Temporal lobe (tissue), 2 donors: ENCODE measurements around a stretch of chr21.

- RAMPAGE, long total RNA = no peak
Measured at GRCh38 chr21:45138102-45138613, 63.8 kb downstream of the ADARB1 start.

DNA sequence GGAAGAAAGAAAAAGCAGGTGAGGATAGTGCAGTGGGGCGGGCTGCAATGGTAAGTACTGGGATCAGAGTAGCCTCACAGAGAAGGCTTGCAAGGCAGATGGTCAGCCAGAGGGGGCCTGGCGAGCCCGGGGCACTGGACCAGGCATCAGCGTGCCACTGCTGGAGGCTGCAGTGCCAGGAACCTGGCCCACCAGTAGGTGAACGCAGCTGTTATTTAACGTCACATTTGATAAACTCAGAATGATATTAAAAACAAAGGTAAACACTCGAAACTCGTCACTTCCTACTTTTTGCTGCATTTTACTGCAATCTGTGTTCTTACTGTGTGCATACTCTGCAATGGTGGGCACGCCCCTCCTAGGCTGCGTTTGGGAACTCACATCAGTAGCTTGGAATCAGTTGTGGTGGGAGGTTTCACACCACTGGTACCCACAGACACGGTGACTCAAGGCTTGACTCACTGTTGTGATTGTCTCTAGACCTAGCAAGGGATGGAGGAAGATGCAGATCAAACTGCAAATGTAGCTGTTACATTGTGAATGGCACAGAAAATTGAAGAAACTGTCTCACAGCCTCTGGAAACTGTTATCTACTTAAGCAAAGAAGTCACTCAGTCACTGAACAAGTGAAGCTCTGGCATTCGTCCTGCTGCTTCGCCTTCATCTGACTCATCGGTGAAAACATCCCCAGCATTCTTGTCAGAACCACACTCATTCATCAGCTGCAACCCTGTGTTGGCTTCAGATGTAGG lies 59.7 kb downstream of the POFUT2 start:
- RAMPAGE, long total RNA = no peak

- RAMPAGE, long total RNA = no peak
Measured at GRCh38 chr21:45295706-45296401, 8.2 kb upstream of the POFUT2 start.

DNA sequence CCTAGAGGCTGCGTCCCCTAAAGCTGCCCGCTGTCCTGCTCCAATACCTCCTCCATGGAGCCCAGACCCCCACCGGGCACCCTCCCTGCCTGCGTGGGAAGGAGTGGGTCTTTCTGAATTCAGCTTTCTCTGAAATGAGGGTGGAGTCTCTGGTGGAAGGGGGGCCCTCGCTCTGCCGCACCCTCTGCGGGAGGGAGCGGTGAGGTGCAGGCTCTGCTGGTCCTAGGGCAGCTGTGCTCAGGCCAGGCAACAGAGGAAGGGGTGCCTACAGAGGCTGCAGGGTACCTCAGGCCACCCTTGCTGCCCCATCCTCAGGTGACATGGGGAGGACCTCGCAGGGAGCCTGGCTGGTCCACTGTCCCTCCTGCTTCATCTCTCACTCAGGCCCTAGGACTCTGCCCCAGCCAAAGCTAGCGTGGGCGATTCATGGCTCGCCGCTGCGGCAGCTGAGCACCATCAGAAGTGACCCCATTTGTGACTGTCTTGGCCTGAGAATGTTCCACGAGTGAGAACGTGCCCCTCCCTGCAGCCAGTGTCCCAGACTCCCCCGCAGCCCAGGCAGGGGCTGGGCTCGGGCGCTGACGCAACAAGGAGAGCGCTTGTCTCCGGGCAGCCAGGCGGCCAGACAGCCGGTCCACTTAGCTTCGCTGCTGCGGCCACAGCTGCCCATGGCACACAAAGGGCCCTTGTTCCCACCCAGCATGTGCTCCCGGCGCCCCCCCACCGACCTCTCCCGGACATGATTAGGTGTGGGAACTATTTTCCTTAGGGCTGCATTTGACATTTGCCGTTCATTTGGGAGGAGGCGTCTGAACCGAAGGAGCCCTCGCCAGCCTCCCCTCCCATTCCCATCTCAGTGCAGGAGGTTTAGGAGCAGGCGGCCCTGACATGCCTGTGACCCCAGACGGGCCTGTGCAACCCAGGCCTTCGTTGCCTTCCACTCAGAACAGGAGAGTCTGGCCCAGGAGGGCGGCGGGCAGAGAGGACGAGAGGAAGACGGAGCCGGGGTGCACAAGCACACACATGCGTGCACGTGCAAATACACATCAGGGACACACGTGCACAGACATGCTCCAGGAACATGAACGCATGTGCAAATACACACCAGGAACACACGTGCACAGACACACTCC lies 19.2 kb upstream of the POFUT2 start:
- RAMPAGE, long total RNA = no peak

- RAMPAGE, long total RNA = no peak
Measured at GRCh38 chr21:45339729-45340456, 52.2 kb upstream of the POFUT2 start.

DNA sequence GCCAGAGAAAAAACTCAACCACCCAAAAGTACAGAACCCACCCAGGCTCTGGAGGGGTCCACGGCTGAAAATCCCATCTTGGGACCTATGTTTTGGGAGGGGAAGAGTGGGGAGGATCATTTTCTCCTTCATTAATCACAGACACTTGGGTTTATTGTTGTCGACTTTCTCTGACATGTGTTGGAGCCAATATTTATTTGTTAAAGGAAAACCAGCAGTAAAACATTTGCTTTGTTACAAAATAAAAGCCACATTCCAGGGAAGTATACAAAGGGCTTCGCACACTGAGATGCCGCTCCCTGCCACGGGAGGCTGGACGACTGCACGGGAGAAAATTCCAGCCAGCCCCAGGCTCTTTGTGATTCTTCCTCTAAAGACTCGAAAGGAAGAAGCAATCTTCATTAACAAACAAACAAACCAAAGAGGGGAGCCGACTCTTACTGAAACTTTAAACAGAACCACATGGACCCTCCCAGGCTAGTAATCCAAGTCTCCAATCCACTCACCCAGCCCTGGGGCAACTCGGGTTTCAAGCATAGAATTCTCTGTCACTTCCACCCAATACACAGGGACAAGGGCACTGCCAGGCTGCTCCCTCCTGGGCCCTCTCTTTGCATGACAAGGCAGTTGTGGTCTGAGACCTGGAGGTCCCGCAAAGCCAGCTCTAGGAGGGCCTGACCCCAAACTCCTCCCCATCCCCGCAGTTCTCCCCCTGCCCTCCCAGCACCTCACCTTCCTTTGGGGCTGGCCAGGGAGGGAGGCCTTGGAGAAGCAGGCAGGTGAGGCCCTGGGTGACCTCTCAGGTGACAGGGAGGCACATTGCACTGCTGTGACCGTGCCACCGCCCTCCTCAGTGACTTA lies 26.7 kb upstream of the COL18A1 start:
- RAMPAGE, long total RNA = no peak

DNA sequence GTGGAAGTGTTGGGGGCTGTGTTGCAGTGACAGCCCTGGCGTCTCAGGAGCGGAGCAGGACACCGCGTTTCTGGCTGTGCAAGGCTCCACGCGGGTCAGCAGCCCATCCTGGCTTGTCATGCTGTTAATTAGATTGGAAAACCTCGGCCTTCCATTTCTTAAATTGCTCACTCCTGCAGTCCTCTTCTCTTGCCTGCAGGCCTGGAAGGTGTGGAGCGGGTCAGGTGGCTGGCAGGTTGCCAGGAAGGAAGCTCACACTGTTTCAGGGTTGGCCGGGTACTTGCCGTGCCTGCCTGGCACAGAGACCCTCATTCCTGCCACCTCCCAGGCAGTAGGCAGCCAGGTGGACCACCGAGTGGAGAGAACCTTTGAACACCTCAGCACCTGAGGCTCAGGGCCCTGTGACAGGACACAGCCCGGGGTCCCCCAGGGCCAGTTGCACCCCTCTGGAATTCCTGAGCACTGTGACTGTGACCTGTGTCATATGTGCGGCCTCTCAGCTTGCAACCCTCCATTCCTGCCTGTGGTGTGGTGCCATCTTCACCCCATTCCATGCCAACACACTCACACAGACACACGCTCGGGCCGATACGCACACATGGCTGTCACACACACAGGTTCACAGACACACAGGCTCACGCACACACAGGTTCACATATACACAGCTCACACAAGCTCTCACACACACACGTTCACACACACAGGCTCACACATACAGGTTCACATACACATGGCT lies 16.6 kb downstream of the COL18A1 start:
- RAMPAGE, long total RNA = no peak

DNA sequence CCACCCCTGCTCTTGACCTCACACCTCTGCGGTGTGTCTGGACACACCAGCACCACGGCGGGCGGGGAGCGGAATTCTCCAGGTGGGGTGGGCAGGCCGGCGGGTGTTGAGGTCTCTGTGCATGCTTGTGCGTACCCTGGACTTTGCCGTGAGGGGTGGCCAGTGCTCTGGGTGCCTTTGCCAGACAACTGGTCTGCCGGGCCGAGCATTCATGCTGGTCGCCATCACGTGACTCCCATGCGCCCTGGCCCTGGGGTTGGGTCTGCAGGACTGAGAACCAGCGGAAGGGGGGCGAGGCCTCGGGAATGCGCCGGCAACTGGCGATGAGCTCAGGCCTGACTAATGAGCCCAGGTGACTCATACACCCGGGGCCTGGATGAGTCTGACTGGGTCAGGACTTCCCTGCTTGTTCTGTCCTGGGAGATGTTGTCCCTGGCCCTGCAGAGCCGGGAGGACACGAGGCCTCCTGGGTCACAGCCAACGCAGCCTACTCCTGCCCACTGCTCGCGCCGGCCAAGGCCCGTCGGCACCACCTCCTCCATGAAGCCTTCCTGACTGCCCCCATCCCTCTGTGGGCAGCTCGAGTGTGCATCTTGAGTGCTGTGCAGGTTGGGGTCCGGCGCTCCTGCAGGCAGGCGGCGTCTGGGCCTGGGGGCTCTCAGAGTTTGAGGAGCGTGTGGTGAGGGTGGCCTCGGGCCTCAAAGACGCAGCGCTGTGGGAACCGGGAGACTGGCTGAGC lies 22.7 kb downstream of the COL18A1 start:
- RAMPAGE, long total RNA = no peak

DNA sequence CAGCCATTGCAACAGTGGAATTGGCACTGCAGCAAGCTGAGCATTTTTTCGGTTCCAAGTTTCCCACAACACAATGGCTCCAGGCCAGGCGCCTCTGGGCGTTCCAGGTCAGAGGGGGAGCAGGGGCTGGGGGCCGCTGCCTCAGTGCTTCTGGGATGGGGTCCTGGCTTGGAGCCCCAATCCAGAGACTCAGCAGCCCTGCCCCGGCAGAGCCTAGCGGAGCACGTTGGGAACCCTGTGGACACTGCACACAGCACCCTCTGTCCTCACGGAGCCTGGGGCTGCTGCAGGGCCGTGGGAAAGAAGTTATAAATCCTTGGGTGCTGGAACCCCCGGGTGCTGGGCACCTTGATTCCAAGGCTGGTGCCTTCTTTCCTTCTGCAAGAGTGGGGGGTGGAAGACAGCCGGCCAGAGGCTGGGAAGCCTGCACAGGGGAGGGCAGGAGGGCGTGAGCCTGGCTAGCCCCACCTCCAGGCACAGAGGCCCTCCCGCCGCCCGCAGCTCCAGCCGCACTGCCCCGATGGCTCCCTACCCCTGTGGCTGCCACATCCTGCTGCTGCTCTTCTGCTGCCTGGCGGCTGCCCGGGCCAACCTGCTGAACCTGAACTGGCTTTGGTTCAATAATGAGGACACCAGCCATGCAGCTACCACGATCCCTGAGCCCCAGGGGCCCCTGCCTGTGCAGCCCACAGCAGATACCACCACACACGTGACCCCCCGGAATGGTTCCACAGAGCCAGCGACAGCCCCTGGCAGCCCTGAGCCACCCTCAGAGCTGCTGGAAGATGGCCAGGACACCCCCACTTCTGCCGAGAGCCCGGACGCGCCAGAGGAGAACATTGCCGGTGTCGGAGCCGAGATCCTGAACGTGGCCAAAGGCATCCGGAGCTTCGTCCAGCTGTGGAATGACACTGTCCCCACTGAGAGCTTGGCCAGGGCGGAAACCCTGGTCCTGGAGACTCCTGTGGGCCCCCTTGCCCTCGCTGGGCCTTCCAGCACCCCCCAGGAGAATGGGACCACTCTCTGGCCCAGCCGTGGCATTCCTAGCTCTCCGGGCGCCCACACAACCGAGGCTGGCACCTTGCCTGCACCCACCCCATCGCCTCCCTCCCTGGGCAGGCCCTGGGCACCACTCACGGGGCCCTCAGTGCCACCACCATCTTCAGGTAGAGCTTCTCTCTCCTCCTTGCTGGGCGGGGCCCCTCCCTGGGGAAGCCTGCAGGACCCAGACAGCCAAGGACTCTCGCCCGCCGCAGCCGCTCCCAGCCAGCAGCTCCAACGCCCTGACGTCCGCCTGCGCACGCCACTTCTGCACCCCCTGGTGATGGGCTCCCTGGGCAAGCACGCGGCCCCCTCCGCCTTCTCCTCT lies 50.5 kb downstream of the COL18A1 start:
- RAMPAGE, long total RNA = no peak

GRCh38 chr21:45456380-45457107 lies 51.6 kb downstream of the COL18A1 start:
- RAMPAGE, long total RNA = no peak

DNA sequence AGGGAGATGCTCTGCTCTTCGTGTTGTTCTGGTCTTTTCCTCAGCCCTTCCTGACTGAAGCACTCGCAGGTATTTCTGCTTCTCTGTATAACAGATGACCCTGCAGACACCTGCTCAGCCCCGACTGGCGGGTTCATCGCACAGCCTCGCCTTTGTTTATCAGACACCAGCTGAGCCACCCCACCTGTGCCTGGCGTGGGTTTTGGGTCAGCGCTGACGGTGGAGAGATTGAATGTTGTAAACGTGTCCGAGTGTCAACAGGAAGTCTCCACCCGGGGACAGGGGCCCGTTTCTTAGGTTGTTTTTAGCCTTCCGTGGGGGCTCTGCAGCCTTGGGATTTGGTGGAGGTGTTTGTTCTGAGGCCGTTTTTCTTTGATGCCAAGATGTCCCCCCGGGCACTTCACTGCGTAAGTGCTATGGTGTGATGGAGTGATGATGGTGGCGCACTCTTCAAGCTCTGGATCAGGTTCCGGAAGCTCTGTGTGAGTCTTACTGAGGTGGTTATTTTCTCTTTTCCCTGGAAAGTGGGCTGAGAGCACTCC lies 60.2 kb downstream of the COL18A1 start:
- RAMPAGE, long total RNA = no peak

DNA sequence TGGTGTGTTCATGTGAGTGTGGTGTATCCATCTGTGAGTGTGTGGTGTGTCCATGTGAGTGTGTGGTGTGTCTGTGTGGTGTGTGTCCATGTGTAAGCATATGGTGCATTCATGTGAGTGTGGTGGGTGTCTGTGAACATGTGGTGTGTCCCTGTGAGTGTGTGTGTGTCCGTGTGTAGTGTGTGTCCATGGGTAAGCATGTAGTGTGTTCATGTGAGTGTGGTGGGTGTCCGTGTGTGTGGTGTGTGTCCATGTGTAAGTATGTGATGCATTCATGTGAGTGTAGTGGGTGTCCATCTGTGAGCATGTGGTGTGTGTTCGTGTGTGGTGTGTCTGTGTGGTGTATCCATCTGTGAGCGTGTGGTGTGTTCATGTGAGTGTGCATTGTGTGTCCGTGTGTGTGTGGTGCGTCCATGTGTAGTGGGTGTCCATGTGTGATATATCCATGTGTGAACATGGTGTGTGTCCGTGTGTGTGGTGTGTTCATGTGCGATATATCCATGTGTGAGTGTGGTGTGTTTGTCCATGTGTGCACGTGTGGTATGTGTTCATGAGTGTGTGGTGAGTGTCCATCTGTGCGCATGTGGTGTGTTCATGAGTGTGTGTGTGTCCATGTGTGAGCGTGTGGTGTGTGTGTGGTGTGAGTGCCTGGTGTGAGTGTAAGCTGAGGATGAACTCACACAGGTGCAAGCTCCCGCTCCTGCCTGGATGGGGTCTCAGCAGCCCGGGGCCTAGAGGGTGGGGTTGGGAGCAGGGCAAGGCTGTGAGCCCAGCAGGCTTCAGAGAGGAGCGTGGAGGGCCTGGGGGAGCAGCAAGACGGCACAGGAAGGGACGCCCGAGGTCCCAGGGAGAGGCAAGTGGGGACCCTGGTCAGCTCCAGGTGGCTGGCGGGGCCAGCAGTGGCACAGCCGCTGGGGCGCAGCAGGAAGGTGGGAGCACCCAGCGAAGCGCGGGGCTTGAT lies 12.2 kb downstream of the SLC19A1 start:
- RAMPAGE, long total RNA = no peak

DNA sequence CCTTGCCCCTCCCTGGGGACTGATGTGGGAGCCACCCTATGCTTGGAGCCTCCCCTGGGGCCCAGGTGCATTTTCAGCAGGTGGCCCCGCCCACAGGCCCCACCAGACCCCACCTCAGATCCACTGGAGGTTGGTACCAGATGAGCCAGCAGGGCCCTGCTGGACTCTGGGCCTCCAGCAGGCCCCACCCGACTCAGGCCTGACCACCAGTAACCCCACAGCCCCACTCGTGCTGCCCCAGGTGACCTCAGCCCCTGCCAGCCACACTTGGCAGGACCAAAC lies 8.8 kb downstream of the SLC19A1 start:
- RAMPAGE, long total RNA = no peak

GRCh38 chr21:45611985-45612614 lies 31.4 kb upstream of the PCBP3 start:
- RAMPAGE, long total RNA = no peak

DNA sequence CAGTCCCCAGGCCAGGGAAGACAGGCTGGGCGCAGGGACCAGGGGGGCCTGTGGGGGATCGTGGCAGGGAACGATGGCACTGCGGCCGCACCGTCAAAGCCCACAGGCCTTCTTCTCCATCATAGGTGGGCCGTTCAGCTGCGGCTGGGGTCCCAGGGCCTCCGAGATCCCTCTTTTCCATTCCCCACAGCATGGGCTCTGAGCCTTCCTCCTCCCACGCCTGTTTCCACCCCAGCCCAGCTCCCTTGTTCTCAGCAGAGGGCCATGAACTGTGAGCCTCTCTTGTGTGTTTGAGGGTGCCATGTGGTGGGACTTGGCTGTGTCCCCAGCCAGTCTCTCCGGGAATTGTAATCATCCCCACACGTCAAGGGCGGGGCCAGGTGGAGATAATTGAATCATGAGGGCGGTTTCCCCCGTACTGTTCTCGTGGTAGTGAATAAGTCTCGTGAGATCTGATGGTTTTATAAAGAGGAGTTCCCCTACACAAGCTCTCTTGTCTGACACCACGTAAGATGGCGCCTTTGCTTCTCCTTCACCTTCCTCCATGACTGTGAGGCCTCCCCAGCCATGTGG lies 57.3 kb upstream of the COL6A2 start:
- RAMPAGE, long total RNA = no peak

- RAMPAGE, long total RNA = no peak
Measured at GRCh38 chr21:46128909-46129596, 26.3 kb downstream of the FTCD start.

- RAMPAGE, long total RNA = no peak
Measured at GRCh38 chr21:46152837-46153991, 2.2 kb downstream of the FTCD start.

DNA sequence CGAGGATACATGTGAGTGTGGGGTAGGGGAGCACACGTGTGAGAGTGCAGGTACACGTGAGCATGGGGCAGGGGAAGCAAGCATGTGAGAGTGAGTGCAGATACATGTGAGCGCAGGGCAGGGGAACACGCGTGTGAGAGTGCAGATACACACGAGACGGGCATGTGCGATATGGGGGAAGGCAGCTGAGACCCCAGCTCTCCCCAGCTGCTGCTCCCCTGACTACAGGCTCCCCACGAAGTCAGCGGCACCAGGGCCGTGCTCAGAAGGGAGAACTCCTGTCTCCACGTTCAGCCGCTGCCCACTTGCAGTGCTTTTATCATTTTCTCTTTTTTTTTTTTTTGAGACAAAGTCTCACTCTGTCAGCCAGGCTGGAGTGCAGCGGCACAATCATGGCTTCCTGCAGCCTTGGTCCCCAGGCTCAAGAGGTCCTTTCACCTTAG lies 856 bp upstream of the FTCD start:
- RAMPAGE, long total RNA = no peak

- RAMPAGE, long total RNA = no peak
Measured at GRCh38 chr21:46546642-46547449, 58.0 kb downstream of the S100B start.

- RAMPAGE, long total RNA = no peak
Measured at GRCh38 chr21:46635787-46636389, 414 bp downstream of the PRMT2 start.